Caco-2 (cell line): ENCODE results near the genes ZNF350 and ZNF578.

DNA sequence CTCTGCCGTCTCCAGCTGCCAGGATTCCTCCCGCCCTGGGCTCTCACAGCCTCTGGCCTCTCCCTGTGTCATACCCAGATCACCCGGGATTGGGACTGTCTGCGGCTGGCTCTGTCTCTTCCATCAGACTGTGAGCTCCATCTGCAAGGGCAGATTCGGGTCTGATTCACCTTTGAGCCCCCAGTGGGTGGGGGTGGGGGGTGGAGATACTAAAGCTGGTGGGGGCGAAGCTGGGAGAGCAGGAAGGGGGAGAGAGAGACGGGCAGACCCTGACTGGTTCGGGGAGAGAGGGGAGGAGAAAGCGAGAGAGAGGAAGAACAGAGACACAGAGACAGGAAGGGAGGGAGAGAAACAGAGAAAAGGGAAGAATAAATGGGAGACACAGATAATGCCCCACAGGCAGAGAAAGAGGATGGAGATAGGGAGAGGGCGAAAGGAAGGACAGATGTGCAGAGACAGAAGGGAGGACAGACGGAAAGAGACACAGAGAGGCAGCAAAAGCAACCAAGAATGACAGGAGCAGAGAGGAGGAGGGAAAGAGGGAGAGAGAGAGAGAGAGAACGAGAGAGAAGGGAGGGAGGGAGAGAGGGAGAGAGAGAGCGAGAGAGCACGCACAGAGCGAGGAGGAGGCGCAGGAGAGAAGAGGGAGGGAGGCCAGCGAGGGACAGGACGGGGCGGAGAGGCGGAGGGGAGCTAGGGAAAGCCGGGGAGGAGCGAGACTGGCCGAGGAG is 4.6 kb upstream of the SPACA6 start:
- PRO-cap: no peak
- RRBS: no CpG with 5 or more reads among the region's 23 CpGs

GRCh38 chr19:51798978-51799851 is 4.3 kb downstream of the FPR3 start:
- PRO-cap: no peak
- RRBS: no CpG with 5 or more reads among the region's 20 CpGs

DNA sequence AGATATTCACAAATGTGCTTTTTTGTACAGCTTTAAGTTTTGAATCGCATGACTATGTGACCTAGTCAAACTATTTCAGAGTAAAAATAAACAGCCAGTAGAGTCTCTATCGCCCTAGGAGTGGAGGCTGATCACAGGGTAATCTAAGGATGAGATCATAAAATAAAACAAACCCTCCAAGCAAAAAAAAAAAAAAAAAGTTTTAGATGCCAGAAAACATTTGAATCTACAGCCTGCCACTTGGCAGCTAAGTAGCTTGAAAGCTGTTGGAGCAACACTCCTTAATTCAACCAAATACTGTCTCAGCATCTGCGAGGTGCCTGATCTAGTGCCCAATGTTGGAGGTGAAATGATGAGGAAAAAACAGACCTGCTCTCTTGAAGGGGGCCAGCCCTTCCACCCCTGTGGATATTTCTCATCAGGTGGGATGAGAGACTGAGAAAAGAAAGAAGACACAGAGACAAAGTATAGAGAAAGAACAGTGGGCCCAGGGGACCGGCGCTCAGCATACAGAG is 26.7 kb downstream of the ZNF350 start:
- PRO-cap: no peak
- RRBS: no CpG with 5 or more reads among the region's 5 CpGs

- PRO-cap: bidirectional peak, plus-strand start at chr19:51986978, minus-strand start at chr19:51986854
- RRBS: no CpG with 5 or more reads among the region's 41 CpGs
These were observed at the start of gene ZNF350 for GRCh38 chr19:51986090-51987221. Gene ZNF350 (minus strand): TSS chr19:51986840.

- PRO-cap: no peak
- RRBS: no CpG with 5 or more reads among the region's 7 CpGs
These were observed 514 bp upstream of the ZNF836 start for GRCh38 chr19:52171867-52172402.

DNA sequence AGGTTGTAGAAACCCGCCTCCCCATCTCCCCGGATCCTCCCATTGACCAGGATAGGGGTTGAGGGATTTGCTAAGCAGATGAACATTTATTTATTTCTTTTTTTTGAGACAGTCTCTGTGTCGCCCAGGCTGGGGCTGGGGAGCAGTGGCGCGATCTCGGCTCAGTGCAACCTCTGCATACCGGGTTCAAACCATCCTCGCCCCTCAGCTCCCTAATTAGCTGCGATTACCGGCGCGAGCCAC is 840 bp downstream of the PPP2R1A start:
- PRO-cap: no peak
- RRBS: 0% methylated on average over 3 of the region's 12 CpGs

- PRO-cap: no peak
- RRBS: no CpG with 5 or more reads among the region's 24 CpGs
These were observed 11.0 kb downstream of the PPP2R1A start for GRCh38 chr19:52200530-52201565.

DNA sequence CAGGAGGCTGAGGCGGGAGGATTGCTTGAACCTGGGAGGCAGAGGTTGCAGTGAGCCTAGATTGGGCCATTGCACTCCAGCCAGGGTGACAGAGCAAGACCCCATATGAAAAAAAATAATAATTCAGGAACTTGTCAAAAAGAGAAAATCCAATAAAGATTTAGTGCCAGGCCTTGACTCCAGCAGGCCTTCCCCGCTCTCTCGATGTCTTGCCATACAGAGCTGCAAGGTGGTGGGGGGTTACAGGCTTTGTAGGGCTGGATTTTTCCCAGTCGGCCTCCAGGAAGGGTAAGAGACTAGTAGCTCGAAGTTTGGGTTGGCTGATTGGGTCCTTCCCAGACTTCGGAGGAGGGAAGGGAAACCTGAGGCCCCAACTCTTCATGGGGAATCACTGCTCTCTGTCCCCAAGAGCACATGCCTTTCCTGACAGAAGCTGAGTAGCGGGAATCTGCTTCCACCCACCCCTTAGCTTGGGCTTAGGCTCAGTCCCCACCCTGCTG is 39.5 kb downstream of the PPP2R1A start:
- PRO-cap: no peak
- RRBS: no CpG with 5 or more reads among the region's 7 CpGs

DNA sequence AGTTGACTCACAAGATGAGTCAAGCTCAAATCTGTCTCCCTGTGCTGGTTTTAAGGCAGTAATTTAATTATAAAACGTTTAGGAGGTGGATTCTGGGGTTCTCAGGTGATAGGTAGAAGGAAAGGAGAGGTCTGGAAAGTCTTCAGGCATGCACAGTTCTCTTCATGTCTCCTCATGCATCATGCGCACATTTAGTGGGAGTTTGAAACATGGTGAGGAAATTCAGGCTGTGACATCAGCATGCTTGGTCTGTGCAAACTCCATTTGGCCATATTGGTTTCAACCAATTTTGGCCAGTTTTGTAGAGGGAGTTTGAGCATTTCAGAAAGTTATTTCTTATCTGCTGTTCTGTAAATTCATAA is 37.9 kb upstream of the ZNF766 start:
- PRO-cap: no peak
- RRBS: no CpG with 5 or more reads among the region's 2 CpGs

DNA sequence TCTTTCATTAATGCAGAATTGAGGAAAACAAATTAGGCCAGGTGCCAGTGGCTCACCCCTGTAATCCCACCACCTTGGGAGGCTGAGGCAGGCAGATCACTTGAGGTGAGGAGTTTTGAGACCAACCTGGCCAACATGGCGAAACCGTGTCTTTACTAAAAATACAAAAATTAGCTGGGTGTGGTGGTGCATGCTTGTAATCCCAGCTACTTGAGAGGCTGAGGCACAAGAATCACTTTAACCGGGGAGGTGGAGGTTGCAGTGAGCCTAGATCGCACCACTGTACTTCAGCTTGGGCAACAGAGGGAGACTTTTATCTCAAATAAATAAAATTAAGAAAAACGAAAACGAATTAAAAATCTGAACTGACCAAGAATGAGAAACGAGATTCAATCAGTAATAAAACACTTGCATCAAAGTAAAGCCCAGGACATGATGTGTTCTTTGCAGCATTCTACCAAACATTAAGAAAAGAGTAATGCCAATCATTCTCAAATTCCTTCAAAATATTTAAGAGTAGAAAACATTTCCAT is 33.9 kb upstream of the ZNF766 start:
- PRO-cap: no peak
- RRBS: no CpG with 5 or more reads among the region's 7 CpGs

GRCh38 chr19:52336990-52337446 is 975 bp downstream of the ZNF610 start:
- PRO-cap: no peak
- RRBS: no CpG with 5 or more reads among the region's 3 CpGs

DNA sequence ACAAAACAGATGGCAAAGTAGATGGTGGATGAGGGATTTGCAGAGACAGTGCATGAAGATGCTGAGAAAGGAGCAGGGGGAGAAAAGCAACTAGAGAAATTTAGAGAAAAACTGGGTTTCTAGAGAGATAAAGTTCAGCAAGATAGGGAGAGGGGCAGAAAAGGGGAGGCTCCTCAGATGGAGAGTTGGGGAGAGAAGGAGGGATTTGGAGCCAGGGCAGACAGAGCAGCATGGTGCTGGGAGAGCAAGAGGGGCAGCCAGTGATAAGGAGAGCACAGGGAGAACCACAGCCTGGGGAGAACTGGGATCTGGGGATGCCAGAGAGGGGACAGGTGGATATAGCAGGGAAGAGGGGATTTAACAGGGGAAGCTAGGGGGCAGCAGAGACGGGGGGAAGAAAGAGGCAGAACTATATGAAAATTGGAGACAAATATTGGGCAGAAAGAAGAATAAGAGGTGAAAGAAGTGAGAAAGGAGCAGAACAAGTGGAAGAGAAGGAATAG is 6.7 kb upstream of the ZNF528 start:
- PRO-cap: no peak
- RRBS: no CpG with 5 or more reads among the region's 1 CpG

DNA sequence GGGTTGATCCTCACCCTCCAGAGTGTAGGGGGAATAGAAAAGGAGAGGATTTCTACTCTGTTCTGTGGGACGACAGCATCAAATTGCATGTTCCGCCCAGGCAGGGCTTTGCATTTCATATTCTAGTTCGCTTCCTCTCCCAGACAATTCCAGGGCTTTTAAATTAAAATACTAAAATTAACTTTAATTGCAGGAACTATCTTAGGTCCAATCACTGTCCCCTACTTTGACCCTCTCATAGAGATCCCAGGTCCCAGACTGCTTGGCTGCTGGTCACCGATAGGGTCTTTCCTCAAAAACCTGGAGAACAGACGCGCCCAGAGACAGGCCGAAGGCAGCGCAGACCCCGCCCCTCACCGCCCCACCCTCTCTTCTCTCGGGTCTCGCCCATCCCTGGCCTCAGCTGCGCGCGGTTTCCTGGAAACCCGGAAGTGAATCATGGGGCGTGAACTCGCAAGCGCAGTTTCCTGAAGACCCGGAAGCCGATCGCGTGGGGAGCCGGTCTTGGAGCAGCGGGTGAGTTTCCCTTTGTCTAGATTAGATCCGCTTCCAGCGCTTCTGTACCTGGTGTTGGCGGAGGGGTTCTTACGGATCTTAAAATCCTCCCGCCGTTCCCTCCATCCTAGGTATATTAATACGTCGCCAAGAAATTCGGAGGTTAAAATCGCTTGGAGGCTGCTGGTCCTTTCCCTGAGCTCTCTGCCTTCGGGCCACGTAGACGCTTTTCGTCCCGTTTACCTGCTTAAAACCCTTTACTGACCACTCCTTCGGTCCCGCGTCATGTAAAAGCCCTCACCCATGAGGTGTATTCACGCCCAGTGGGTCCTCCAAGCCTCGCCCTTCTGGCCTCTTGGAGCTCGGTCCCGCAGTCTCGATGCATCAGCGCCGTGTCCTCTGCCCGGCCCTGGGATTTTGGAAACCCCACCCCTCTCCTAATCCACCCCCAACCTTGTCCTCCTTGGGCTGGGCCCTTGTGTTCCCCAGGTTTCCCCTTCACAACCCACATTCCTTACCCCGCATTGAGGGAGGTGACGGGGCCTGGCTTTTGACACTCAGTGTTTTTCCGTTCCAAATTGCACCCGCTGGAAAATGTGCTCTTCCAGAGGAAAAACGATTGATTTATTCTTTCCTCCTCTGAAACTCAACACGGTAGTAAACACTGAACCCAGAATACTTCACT is at the start of gene ZNF578:
TSS of gene ZNF578 (plus strand) at position 462 of the 1,180 bp plus-strand sequence.
- PRO-cap: no peak
- RRBS: 84% methylated on average over 4 of the region's 57 CpGs

DNA sequence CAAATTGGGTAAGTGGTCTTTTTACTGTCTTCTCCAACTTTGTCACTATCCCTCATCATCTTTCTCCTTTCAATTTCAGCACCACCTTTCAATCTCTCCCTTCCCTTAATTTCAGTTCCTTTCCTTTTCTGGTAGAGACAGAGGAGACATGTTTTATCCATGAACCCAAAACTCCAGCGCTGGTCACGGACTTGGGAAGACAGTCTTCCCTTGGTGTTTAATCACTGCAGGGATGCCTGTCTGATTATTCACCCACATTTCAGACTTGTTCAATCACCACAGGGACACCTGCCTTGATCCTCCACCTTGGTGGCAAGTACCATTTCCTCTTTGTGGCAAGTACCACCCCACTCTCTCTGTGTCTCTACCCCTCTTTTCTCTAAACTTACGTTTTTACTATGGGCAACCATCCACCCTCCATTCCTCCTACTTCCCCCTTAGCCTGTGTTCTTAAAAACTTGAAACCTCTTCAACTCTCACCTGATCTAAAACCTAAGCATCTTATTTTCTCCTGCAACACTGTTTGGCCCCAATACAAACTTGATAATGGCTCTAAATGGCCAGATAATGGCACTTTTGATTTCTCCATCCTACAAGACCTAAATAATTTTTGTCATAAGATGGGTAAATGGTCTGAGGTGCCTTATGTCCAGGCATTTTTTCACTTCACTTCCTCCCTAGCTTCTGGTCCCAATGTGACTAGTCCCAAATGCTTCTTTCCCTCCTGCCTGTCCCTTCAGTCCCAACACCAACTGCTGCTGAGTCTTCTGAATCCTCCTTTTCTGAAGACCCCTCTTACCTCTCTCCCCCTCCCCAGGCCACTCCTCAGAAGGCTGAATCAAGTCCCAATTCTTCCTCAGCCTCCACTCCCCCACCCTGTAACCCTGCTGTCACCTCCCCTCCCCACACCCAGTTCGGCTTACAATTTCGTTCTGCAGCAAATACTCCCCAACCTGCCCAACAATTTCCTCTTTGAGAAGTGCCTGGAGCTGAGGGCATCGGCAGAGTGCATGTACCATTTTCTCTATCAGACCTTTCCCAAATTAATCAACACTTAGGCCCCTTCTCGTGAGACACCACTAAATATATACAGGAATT is 51.5 kb downstream of the ZNF701 start:
- PRO-cap: no peak
- RRBS: no CpG with 5 or more reads among the region's 7 CpGs

DNA sequence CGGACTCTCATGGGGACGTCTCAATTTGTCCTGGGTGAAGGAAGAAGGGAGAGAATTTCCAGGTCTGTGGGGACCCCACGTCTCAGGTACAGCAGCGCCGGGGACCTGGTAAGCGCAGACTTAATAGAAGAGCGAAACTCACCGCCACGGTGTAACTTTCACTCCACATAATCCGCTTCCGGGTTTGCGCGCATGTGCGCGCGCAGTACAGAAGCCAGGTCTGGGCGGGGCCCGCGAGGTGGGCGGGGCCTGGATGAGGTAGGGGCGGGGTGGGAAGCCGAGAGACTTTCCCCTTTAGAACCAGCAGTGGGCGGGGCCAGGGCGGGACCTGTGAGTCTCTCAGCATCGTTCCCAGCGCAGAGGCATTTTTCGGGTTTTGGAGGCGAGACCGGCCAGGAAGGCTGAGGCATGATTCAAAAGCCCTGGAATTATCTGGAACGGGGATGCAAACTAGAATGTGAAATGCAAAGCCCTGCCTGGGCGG is 52.1 kb downstream of the ENSG00000269825 start:
- PRO-cap: bidirectional peak, plus-strand start at position 357 of the sequence, minus-strand start at position 186 of the sequence
- RRBS: 6% methylated on average over 7 of the region's 31 CpGs

DNA sequence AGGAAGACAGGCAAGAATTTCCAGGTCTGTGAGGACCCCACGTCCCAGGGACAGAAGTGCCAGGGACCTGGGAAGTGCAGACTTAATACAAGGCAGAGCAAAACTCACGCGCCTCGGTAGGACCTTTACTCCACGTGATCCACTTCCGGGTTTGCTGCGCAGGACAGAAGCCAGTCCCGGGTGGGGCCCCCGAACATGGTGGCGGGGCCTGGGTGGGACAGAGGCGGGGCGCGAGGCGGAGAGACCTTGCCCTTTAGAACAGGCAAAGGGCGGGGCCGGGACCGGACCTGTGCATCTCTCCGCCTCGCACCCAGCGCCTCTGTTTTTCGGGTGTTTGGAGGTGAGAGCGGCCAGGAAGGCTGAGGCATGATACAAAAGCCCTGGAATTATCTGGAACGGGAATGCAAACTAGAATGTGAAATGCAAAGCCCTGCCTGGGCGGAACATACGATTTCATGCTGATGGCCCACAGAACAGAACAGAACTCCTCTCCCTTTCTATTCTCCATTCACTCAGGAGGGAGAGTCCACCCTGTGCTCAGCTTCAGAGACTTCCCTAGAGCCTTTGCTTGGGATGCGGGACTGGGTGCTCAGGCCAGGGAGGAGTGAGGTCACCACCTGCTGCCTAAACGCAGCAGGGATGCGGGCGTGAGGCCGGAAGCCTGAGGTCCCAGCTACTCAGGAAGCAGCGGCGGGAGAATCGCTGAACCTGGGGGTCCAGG is 9.1 kb downstream of the ZNF611 start:
- PRO-cap: no peak
- RRBS: 93% methylated on average over 3 of the region's 33 CpGs

DNA sequence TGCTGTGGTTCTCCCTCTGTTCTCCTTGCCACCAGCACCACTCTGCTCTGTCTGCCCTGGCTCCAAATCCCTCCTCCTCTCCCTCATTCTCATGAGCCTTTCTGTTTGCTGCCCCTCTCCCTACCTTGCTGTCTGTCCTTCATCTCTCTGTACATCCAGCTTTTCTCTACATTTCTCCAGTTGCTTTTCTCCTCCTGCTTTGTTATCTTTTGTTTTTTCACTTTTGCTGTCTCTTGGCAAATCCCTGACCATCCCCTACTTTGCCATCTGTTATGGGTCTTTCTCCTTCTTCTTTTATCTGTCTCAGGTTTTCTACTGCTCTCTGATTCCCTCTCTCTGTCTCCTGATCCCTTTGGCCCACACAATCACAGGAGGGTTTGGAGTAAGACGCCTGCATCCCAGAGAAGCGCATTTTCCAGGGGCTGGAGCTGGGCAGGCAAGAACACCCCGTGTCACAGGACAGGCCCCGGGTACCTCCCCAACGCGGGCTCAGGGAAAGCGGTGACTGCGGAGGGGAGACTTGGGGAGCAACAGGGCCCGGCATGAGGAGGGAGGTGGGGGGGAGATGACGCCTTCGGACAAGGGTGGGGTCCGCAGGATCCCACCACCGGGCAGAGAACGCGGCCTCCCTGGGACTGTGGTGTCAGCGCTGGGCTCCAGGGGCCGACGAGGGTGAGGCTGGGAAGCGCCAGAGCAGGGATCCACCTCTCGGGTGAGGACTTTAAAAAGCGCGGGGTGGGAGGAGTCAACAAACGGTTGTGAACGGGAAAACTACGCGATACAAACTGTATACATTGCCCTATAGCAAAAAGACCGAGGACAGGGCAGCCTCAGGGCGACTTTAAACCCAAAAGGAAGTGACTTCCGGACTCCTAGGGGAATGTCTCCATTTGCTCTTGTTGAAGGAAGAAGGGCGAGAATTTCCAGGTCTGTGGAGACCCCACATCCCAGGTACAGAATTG is 588 bp downstream of the ZNF888 start:
- PRO-cap: bidirectional peak, plus-strand start at position 807 of the sequence, minus-strand start at position 723 of the sequence
- RRBS: 6% methylated on average over 5 of the region's 30 CpGs

DNA sequence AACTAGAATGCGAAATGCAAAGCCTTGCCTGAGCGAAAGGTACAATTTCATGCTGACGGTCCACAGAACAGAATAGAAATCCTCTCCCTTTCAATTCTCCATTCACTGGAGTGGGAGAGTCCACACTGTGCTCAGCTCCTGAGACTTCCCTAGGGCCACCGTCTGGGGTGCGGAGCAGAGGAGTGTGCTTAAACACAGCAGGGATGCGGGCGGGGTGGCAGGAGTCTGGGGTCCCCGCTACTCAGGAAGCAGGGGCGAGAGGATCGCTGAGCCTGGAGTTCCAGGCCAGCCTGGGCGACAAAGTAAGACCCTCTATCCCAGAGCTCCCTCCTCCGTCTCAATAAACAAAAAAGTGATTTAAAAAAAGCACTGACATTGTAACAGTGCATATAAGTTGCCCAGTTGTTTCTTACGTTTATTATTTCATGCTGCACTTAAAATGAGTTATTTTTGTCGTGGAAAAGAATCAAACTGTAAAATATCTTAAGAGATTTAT is 626 bp upstream of the ZNF816 start:
- PRO-cap: no peak
- RRBS: no CpG with 5 or more reads among the region's 14 CpGs

DNA sequence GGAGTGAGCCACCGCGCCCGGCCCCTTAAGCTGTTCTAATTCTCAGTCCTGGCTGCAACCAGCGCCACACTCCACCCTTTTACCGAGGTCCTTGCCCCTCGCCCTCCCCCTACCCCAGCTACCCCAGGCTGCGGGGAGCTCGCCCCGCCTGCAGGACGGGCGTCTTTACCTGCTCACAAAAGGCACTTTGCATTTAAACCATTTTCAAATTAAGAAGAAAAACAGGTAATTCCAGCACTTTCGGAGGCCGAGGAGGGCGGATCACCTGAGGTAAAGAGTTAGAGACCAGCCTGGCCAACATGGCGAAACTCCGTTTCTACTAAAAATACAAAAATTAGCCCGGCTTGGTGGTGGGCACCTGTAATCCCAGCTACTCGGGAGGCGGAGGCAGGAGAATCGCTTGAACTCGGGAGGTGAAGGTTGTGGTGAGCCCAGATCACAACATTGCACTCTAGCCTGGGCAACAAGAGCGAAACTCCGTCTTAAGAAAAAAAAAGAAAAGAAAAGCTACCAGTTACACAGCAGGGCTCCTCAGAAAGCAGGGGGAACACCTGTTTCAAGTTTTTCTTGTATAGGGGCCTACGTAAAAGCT is 16.0 kb upstream of the ERVV-1 start:
- PRO-cap: no peak
- RRBS: no CpG with 5 or more reads among the region's 24 CpGs

- PRO-cap: no peak
- RRBS: no CpG with 5 or more reads among the region's 2 CpGs
These were observed 28.2 kb downstream of the ZNF160 start for GRCh38 chr19:53075023-53075328.